Suprapubic skin (tissue), 4 donors: ENCODE measurements around a stretch of chr11.

DNA sequence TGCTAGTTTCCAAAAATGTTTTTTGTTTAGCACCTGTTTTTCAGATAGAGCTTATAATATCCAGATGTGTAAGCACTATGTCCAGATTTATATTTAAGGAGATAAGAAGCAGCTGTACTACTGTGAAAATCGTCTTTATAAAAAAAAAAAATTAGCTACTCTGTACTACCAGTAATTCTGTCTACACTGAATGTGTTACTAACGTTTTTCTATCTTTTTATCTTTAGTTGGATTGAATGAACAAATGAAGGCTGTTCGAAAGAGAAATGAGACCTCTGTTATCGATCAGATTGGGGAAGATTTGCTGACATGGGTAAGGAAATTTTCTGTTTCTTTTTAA is 51.1 kb upstream of the GRIK4 start:
- PRO-cap, result no peak
- RAMPAGE, long total RNA, 4 experiments, result no peak in any of the 4 experiments

DNA sequence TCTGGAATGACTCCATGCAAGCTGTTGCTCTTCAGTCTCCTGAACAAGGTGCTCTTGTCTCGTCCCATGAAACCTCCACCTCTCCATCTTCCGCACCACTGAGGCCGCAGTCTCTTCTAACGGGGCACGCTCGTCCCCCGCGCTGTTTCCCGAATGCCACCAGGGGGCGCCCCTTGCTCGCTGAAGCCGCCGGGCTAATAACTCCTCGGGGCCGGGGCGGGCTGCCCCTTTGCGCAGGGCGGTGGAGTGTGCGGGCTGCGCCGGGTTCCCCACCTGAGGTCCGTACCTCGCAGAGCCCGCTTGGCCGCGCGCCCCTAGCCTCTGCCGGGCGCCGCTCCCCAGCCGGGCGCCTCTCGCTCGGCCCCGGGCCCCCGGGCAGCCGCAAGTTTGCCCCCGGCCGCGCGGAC is 467 bp upstream of the GRIK4 start:
- PRO-cap, result no peak
- RAMPAGE, long total RNA, 4 experiments, result no peak in any of the 4 experiments

GRCh38 chr11:120562847-120563444 is 51.4 kb downstream of the GRIK4 start:
- PRO-cap, result no peak
- RAMPAGE, long total RNA, 4 experiments, result no peak in any of the 4 experiments

GRCh38 chr11:120829287-120829577 is 194.7 kb upstream of the TBCEL start:
- PRO-cap, result no peak
- RAMPAGE, long total RNA, 4 experiments, result no peak in any of the 4 experiments

DNA sequence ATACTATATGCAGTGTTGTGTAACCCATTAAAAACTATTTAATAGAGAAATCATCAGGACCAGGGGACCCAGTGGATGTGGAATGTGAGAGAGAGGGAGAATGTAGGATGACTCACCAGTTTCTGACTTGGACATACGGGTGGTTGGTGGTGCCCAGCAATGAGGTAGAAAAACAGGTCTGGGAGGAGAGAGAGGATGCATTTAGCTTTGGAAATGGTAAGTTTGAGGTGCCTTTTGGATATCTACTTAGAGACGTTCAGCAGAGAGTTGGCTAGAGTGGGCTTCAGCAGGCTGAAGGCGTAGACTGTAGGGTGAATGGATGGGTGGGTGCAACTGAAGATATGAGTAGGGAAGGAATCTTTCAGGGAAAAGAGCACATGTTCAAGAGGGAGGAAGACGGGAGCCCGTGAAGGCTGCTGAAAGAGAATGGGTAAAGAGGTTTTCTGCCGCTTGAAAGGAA is 111.8 kb upstream of the TBCEL start:
- PRO-cap, result no peak
- RAMPAGE, long total RNA, 4 experiments, result no peak in any of the 4 experiments

DNA sequence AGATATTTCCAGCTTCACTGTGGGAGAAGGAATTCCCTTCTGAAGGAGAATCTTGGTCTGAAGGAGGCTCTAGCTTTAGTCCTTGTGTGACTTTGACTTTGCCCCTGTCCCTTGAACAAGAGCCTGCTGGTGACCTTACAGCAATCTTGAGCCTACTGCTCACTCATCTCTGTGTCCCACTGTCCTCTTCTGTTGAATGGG is 10.5 kb downstream of the TECTA start:
- PRO-cap, result unidirectional peak, plus-strand start at position 96 of the sequence
- RAMPAGE, long total RNA, 4 experiments, result no peak in any of the 4 experiments

- PRO-cap, result no peak
- RAMPAGE, long total RNA, 4 experiments, result no peak in any of the 4 experiments
Observed at GRCh38 chr11:121307207-121307950, 14.8 kb downstream of the SC5D start.

DNA sequence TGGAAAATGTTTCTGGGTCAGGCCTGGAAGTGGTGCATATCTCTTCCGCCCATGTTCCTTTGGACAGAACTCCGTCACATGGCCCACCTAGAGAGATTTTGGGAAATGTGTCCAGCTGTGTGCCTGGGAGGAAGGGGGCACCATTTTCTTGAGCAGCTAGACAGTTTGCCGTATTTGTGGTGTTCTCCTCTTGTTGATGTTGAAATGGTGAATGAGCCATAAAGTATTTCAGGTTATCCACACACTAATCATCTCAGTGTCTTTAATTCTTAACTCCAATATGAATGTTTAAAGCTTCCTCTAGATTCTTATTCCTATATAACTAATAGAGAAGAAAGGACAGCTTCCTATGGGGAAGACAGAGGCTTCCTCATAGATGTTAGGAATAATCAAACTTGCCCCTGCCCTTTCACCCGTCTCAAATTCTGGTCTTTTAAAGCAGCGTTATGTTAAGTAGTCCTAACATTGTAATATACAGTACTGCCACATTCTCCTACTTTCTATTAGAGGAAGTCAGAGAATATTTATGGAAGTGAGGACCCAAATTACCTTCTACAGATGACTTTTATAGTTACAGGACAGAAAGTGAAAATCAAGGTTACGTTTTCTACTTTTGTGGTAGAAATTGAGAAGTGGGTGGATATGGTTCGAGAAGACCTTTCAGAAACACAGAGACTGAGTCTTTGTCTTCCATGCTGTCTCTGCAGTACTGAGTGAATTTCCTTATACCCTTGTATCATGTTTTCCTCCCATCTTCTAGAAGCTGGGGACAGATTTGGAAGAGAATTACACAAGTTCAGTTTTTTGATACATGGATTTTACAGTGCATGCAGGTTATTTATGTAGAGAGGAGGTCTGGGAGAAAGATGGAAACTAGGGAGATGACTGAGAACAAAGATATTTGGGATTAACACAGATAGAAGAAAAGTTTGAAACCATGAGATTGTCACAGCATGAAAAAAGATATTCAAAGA is 17.0 kb downstream of the SC5D start:
- PRO-cap, result no peak
- RAMPAGE, long total RNA, 4 experiments, result no peak in any of the 4 experiments

DNA sequence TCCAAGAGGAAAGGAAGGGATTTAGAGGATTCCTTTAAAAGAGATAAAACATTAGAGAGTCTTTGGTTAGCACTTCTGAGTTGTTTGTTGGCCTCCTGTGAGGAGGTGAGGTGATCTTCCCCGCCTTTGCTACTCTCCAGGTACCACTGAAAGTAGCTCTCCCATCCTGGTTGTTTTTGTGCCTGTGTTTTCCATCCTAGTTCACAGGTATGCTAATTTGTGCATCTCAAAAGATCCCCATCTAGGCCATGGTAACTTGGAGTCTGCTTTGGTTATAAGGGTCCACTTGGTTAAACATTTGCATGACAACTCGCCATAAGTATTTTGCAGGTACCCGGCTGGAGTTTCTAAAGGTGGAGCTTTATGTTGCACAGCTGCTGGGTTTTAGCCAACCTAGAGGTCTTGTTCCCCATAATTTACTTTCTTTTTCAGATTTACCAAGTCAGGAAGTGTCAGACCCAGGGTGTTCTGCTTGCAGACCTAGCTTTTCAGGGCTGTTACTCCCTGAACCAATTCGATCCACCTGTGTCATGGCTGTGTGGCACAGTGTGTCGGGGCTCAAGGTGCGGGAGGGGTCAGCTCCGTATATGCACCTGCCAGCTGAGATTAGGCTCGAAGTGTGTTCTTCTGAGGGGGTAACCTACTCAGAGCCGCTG is 79.1 kb upstream of the SORL1 start:
- PRO-cap, result no peak
- RAMPAGE, long total RNA, 4 experiments, result no peak in any of the 4 experiments

- PRO-cap, result no peak
- RAMPAGE, long total RNA, 4 experiments, result no peak in any of the 4 experiments
Observed at GRCh38 chr11:121436074-121436743, 15.9 kb upstream of the SORL1 start.

DNA sequence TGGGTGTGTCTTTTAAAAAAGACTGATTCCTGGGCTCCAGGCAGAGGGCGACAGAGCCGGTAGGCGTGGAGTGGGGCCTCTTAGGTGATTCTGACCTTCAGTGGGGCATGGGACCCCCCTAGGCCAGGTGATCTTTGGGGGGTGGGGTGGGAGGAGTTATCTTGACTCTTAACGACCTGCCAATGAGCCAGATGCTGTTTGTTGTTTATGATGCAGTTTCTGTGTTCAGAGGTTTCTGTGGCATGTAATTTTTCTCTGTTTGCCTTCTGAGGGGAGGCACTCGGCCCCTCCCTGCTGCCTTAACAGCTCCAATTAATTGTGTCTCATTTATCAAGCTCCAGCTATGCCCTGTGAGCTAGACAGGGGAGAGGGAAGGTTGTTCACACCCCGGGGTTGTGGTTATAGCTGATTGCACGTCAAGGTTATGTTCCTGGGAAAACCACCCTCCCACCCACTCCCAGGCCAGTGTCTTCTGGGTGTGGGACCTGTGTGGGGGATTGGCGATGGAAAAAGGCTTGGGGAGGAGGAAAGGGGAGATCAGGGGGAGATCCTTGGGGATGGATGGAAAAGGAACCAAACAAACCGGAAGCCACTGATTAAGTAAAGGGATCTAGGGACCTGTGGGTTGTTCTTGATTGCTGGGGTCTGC is 13.8 kb downstream of the SORL1 start:
- PRO-cap, result no peak
- RAMPAGE, long total RNA, 4 experiments, result no peak in any of the 4 experiments

DNA sequence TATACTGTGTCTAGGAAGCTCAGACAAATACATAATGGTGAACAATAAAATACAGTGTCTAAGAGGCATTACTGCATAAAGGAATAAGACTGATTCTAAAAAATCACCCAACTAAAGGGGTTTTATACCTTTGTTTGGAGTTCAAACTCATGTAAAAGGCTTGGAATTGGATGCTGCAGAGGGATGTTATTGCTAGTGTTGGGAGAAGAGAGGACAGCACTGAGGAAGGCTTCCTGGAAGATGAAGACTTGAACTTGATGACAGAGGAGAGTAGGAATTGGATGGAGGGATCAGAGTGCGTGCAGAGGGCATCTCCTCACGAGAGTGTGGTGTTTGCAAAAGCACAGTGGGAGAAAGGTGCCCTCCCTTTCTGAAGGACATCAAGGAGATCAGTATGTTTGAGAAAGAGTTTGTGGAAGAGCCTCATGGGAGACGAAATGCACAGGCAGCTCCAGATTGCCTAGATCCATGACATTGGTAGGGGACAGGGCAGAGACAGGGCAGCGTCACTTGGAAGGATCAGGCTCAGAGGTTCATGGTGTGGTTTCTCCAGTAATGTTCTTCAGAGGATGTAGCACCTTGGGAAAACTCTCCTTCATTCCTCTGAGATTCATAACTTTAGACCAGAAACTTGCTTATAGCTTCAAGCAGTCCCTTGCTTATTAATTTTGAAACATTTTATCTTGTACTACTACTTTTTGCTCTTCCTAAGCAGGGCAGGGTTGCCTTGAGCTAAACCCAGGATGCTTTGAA is 44.0 kb downstream of the SORL1 start:
- PRO-cap, result no peak
- RAMPAGE, long total RNA, 4 experiments, result no peak in any of the 4 experiments

- PRO-cap, result no peak
- RAMPAGE, long total RNA, 4 experiments, result no peak in any of the 4 experiments
Observed at GRCh38 chr11:121589768-121590988, 138.1 kb downstream of the SORL1 start.

- PRO-cap, result no peak
- RAMPAGE, long total RNA, 4 experiments, result no peak in any of the 4 experiments
Observed at GRCh38 chr11:121612475-121612990, 160.4 kb downstream of the SORL1 start.

DNA sequence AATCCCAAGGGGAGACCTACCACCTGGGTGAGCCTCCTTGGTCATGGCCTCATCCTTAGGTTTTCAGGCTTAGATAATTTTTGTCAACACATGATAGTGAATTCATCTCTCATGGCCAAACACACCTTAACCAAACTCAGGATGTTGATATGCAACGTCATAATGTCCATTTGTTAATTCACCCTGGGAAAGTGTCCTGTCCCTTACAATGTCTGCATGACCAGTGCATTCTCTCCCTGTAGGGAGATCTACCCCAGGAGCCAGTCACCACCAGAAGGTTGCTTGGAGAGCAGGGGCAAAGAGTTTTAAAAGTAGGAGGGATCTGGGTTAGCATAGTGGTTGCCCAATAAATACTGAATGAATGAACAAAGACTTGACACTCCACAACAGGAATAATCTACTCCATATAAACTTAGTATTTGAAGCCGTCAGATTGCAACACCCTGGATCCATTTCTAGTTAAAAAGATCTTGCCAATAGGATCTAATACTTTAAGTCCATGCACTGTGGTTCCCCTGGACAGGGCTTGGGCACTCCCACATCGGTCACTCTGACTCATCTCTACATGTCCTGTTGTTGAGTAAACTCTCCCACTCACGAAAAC is 182.5 kb downstream of the SORL1 start:
- PRO-cap, result no peak
- RAMPAGE, long total RNA, 4 experiments, result no peak in any of the 4 experiments

DNA sequence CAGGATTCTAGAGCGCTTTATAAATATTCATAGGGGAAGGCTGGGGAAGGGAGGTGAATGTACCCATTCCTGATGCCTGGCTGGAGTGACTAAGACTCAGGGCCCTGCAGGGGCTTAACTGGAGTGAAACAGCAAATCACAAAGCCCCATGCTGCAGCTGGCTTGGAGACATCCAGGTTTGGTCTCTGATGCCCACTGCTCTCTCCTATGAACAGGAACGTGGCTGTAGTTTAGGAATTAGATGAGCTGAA is 185.4 kb downstream of the BLID start:
- PRO-cap, result no peak
- RAMPAGE, long total RNA, 4 experiments, result no peak in any of the 4 experiments

- PRO-cap, result no peak
- RAMPAGE, long total RNA, 4 experiments, result no peak in any of the 4 experiments
Observed at GRCh38 chr11:121959062-121959371, 157.0 kb downstream of the BLID start.

GRCh38 chr11:122147011-122147368 is 31.0 kb upstream of the BLID start:
- PRO-cap, result no peak
- RAMPAGE, long total RNA, 4 experiments, result no peak in any of the 4 experiments

DNA sequence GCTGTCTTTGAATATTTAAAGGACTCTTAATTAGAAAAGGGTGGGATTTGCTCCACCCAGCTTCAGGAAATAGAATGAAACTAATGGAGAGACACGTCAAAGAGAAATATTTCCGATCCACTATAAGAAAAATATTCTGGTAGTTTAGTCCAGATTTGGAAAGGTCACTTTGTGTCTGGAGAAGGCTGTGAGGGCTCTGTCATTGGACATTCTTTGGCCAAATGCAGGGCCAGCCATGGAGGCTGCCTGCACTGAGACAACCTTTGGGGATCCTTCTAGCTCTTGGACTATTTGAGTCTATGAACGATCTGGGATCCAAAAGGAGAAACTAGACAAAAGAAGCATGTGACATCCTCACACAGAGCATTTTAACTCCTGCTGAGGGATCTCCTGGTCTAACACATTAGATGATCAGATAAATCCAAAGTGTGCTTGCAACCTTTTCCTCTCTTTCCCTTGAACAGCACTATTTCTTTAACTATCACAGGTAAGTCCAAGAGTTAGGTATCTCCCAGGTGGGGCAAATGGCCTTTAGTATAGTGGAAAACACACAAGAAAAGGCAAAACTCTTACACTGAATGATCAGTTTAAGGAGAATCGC is 89.4 kb upstream of the BLID start:
- PRO-cap, result no peak
- RAMPAGE, long total RNA, 4 experiments, result no peak in any of the 4 experiments

GRCh38 chr11:122229343-122230041 is 113.5 kb upstream of the BLID start:
- PRO-cap, result no peak
- RAMPAGE, long total RNA, 4 experiments, result no peak in any of the 4 experiments